Diencephalon (tissue), 2 donors: ENCODE measurements around a stretch of chr12.

DNA sequence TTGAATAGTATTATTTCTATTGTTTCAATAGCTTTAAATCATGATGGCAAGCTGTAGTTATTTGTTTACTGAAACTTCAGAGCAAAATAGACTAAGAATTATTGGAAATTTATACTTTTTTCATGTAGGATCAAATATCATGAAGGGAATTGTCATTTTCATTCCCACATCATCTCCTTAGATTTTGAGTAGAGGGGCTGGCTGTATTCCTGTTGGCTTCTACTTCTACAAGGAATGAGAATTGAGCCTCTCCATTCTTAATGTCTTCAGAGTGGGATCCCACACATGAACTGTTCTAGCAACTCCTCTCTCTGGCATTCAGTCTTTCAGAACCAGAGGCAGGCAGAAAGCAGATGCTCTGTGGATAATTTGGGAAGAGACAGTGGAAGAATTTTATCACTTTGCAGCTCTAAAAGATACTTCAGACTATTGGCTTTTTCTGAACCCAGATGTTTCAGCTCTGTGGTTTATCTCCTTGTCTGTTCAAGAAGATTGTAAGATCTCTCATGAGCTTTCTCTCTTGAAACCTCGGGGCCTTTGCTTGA, 106.7 kb upstream of the PRICKLE1 start:
- RAMPAGE, long total RNA: no peak

DNA sequence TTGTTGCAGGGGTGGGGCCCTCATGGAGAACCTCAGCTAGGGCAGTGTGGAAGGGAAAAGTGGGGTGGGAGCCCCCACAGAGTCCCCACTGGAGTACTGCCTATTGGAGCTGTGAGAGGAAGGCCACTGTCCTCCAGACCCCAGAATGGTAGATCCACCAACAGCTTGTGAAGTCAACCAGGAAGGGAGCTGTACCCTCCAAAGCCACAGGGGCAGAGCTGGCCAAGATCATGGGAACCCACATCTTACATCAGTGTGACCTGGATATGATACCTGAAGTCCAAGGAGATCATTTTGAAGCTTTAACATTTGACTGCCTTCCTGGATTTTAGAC, 466.7 kb downstream of the ADAMTS20 start:
- RAMPAGE, long total RNA: no peak

DNA sequence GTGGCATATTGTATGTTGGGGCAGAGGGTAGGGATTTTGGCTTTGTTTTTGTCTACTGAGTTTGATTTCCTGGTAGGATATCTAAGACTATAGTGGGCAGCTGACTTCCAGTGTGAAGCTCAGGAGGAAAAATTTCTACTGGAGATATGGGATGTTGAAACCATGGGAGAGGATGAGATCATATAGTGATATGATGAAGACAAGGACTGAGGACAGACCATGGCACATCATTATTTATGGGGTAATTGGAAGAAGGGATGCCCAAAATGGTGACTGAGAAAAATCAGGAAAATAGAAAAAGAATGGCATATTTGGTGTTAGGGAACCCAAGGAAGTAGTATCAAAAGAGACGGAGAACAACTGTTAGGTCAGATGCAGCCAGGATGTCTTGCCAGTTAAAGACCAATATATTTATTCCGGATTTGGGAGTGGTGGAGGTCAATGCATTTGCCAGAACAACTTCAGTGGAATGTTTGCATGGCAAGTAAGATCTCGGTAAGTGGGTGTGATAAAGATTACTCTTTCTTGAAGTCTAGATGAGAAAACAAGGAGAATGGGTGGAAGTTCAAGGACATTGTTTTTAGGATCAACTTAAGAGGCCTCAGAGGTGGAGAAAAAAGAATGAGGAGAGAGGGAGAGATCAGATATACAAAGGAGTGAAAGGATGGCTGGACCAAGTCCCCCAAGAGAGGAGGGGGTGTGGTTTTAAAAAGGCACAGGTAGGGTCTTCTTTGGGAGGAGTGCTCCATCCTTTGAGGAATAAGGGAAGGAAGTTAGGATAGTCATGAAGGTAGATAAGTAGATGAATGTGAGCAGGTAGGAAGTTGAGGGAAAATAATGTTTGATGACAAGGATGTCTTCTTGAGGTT, 100.7 kb downstream of the TMEM117 start:
- RAMPAGE, long total RNA: no peak

DNA sequence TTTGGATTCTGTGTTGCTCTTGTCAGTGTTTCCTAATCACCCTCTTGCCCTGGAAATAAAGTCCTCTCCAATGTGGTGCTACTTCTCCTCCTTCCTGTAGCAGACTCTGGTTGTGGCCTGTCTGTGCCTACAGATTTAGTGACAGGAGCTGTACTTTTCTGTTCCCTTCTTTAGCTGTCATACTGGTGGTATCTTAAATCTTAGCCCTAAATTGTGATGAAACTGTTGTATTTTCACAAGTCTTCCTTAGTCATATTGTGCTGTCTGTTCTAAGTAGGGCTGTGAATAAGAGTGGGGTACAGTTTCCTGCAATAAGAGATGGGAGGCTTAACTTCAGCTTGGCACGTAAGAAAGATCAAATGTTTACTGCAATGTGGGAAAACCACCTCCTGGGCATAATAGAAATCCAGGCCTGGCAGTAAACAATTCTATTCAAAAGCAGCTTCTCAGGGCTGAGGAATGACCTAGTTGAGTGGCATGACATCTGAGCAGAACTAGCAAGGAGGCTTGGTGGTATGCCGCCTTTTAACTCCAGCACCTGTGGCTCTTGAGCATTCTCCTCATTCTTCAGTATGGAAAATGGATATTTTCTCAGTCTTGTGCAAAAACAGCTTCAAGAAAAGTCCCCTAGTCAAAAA, 19.3 kb downstream of the ANO6 start:
- RAMPAGE, long total RNA: no peak

DNA sequence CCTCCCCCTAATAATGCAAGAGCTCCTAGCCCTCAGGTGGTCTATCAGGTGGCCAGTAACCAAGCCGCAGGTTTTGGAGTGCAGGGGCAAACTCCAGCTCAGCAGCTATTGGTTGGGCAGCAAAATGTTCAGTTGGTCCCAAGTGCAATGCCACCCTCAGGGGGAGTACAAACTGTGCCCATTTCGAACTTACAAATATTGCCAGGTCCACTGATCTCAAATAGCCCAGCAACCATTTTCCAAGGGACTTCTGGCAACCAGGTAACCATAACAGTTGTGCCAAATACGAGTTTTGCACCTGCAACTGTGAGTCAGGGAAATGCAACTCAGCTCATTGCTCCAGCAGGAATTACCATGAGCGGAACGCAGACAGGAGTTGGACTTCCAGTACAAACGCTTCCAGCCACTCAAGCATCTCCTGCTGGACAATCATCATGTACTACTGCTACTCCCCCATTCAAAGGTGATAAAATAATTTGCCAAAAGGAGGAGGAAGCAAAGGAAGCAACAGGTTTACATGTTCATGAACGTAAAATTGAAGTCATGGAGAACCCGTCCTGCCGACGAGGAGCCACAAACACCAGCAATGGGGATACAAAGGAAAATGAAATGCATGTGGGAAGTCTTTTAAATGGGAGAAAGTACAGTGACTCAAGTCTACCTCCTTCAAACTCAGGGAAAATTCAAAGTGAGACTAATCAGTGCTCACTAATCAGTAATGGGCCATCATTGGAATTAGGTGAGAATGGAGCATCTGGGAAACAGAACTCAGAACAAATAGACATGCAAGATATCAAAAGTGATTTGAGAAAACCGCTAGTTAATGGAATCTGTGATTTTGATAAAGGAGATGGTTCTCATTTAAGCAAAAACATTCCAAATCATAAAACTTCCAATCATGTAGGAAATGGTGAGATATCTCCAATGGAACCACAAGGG, 122.1 kb downstream of the ARID2 start:
- RAMPAGE, long total RNA: no peak

- RAMPAGE, long total RNA: no peak
These were observed 98.6 kb downstream of the SCAF11 start for GRCh38 chr12:45891567-45892291.

GRCh38 chr12:45990776-45991040, 334 bp upstream of the SCAF11 start:
- RAMPAGE, long total RNA: start-site peak on the plus strand at chr12:45990913-45990983, 15 and 5 reads in 2 replicates

DNA sequence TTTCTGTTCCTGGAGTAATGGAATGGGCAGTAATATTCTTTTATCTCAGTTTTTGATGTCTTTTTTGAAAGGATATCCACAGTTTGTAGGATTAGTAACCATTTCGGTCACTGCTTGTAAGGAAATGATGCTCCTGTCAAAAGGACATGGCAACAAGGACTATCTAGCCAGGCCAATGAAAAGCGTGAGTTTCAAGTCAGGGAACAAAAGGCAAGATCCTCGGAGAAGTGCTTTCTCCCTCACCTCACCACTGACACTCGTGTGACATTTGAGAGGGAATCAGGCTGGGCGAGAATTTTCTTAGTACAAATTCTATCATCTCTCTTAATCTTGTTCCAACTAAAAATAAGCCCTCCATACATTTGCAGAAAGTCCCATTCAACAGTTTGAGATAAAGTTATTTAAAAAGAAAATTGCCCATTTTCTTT, 40.6 kb downstream of the SLC38A1 start:
- RAMPAGE, long total RNA: no peak

GRCh38 chr12:46268046-46268094, 973 bp downstream of the SLC38A1 start:
- RAMPAGE, long total RNA: no peak

DNA sequence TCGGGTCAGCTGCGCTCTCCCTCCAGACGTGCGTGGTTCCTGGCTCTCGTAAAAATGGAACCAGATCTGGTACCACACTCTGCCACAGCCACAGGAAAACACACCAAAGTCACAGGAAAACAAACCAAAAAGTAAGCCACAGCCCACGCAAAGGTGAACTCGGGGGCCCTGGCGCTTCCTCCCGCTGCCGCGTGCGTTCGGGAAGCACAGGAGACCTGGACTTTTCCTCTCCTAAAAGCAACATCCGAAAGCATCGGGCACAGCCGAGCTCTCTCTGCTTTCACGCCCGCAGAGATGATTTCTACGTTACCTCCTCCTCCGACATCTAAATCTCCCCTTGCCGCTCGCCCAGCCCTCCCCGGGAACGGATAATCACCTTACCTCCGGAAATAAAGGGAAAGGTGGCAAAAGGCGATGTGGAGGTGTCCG, 684 bp downstream of the SLC38A1 start:
- RAMPAGE, long total RNA: no peak

DNA sequence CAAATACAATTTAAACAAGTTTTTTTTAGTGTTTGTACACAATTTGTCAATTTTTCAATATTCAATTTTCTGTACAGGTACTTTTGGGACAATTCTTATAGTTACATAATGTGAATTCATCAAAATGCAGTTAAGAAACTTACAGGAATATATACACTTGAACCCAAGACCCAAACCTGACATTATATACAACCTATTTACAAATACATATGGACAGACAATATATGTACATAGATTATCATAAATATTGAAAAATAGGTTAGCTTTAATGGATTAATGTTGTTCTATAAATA, 14.1 kb downstream of the SLC38A2 start:
- RAMPAGE, long total RNA: no peak

- RAMPAGE, long total RNA: no peak
These were observed 13.6 kb downstream of the SLC38A2 start for GRCh38 chr12:46358802-46359643.

GRCh38 chr12:46371916-46372232, 699 bp downstream of the SLC38A2 start:
- RAMPAGE, long total RNA: no peak

- RAMPAGE, long total RNA: no peak
These were observed 9.6 kb upstream of the SLC38A2 start for GRCh38 chr12:46382118-46382691.

DNA sequence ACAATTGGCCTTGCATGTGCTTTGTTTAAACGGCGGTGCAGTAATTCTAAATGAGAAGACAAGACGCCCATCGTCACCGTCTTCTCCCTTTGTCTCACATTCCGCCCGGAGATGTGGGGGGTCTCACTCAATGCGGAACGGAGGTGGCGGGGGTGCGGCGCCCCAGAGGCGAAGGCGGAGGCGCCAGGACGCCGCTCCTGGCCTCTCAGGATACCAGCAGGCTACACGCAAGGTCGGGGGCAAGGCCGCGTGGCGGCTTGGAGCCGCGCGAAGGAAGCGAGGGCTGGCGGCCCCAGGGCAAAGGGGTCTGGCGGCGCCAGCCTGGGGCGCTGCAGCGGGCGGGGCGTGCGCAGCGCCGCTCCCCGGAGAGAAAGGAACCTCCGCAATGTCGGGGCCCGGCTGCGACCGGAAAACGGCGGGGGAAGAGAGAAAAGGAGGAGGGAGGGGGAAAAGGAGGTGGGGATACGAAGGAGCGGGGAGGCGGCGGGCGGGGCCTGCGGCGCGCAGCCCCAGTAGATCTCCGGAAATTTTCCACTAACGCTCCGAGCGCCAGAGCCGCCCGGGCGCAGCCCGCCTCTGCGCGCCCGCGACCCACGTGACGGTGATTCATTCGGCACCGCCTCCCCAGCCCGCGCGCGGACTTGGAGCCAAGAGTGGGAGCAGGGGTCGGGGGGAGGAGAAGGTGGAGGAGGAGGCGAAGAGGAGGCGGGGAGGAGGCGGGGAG, 10.5 kb upstream of the SLC38A2 start:
- RAMPAGE, long total RNA: no peak

- RAMPAGE, long total RNA: no peak
These were observed 33.6 kb upstream of the SLC38A2 start for GRCh38 chr12:46406105-46406660.

- RAMPAGE, long total RNA: no peak
These were observed 77.9 kb upstream of the SLC38A2 start for GRCh38 chr12:46450316-46451102.

- RAMPAGE, long total RNA: no peak
These were observed 119.9 kb upstream of the SLC38A2 start for GRCh38 chr12:46492432-46492952.

DNA sequence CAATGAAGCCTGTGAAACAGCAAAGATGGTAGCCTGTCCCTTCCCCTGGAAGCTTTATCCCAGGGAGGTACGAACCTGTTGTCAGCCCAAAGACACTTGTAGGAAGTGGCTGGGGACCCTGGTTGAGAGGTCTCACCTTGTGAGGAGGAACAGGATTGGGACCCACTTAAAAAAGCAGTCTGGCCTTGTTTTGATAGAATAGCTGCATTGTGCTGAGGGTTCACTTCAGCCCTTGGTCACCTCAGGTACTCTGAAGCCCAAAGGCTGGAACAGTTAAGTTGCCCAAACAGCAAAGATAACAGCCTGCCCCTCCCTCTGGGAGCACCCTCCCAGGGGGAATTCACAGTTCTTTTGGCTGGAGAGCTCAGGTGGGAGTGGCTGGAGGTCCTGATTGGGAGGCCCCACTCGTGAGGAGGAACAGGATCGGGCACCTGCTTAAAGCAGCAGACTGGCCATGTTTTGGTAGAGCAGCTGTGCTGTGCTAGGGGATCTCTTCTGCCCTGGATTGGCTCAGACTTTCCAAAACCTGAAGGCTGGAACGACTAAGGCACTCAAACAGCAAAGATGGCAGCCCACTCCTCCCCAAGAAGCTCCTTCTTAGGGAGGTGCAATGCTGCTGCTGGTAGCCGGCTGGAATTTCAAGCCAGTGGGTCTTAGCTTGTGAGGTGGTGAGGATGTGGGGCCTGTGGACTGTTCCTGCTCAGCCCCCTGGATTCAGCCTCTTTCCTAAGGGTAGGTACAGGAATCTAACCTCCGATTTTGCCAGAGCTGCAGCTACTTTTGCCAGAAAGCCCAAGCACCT, 143.8 kb upstream of the SLC38A2 start:
- RAMPAGE, long total RNA: no peak

DNA sequence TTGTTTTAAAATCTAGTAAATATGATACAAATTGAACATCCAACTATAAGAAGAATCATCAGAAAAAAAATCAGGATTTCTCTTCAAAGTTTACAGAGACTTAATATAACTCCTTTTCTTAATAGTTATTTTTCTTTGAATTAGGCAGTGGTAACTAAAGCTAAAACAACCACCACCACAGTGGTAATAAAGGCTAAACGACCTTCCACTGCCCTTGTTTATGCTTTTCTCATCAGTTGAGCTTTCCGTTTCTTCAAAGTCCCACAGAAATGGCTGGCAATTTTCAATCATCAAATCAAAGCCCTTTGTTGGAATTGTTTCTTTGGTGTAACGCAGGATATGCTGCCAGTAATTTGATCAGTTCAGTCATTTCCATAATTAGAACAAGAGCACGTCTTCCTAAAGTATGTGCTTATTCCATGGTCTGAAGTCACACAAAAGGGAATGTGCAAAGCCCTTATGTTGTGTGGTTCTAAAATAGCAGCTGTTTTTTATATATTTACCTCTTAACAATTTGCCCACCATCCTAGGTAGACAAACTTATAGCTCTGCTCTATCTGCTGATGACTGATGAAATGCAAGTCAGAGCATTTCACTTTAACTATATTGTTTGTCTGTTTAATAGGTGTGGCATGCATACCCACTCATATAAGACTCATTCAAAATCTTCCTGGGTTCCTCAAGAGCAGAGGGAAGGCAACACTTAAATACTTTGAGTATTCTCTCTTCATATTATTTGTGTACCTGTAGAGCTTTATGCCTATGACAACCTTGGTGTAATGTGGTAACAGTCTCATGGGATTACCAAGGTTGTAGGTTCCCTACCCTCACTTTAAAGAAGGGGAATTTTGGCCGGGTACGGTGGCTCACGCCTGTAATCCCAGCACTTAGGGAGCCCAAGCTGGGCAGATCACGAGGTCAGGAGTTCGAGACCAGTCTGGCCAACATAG, 176.1 kb upstream of the SLC38A2 start:
- RAMPAGE, long total RNA: no peak